Ureter (tissue), 1 donor: Measurements from ENCODE around the genes TMEM171 and BTF3.

DNA sequence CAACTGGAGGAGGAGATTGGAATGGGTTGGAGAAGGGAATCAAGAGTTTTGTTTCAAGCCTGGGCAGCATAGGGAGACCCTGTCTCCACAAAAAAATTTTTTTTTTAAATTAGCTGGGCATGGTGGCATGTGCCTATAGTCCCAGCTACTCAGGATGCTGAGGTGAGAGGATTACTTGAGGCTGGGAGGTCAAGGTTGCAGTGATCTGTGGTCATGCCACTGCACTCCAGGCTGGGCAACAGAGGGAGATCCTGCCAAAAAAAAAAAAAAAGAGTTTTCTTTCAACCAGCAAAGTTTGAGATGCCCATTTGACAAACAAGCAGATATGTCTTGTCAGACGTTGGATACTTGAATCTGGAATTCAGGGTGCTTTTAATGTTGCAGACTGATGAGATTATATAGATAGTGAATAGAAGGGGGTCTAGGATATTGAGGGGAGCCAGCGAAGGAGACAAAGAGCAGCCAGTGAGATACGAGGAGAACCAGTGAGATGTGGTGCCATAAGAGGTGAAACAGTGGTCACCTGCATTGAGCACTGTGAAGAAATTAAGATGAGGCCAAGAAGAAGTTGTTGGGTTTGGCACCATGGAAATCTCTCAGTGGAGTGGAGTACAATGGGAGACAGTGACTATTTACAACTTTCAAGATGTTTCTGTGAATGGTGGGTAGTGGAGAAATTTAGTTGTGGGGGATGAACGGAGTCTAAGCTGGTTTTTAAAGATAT lies 11.4 kb downstream of the TNPO1 start:
- PRO-cap: no peak

GRCh38 chr5:72849115-72849436 lies 32.6 kb downstream of the TNPO1 start:
- PRO-cap: no peak

GRCh38 chr5:72901479-72902193 lies 54.2 kb upstream of the FCHO2 start:
- PRO-cap: no peak

DNA sequence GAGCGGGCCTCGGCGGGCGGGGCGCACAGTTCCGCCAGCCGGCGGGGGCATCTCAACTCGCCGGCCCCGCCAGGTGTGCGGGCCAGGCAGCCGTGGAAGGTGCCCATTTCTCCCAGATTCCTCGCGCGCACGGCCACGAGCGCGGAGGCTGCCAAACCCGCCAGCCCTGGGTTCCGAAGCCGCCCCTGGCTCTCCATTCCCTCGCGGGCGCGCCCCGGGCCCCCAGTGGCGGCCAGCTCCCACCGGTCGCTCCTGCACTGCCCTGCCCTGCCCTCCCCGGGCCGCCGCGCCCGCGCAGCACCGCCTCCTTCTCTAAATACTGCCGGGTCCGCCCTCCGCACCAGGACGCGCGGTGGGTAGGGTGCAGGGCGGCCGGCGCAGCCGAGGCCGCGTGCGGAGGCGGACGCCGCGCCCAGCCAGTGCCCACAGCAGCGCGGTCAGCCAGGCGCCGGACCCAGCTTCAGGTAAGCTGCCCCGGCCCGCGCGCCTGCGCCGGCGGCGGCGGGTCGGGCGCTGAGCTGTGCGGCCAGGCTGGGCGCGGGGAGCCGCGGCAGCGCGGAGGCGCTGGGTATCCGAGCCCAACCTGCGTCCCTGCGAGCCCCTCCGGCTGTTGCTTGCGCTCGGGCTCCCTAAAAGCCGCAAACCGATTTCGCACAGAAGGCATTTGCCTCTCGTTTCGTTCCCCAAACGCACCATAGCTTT lies at the start of gene TMEM171:
Gene TMEM171, plus strand, starts transcription at position 343 of the 702 bp plus-strand sequence.
- PRO-cap: bidirectional peak, plus-strand start at position 343 of the sequence, minus-strand start at position 288 of the sequence

DNA sequence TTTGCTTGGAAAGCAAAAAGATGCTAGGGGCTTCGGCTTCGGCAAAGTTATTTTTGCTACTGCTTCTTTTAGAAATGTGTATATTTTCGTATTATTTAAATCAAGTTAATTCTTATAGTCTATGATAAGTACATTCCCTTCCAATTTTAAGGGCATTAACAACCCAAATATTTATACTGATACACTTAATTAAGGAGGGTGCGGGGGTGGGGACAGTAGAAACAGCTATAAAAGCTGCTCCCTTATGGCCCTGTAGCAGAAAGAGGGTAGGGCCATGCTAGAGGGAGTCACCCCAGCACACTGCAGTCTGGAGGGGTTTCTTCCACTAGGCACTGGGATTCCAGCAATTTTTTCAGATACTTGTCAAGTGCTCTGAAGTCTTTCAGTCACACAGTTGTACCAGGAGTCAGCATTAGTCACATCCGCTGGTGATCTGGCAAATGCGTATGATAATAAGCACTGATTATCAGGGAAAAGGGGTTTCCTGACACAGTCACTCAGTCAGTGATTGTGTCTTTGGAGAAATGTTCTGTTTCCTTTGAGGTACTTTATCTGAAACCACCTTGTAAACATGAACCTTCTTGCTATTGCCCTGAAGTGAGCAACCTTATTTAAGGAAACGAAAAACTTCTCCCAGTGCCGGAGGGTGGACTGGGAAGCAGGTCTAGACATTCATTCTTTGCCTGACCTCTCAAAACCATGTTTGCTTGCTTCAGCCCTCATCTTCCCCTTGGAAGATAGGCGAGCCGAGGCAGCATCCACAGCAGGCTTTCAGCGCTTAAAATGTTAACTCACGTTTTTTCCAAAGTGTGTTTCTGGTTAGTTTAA lies 78.0 kb downstream of the FOXD1 start:
- PRO-cap: no peak

DNA sequence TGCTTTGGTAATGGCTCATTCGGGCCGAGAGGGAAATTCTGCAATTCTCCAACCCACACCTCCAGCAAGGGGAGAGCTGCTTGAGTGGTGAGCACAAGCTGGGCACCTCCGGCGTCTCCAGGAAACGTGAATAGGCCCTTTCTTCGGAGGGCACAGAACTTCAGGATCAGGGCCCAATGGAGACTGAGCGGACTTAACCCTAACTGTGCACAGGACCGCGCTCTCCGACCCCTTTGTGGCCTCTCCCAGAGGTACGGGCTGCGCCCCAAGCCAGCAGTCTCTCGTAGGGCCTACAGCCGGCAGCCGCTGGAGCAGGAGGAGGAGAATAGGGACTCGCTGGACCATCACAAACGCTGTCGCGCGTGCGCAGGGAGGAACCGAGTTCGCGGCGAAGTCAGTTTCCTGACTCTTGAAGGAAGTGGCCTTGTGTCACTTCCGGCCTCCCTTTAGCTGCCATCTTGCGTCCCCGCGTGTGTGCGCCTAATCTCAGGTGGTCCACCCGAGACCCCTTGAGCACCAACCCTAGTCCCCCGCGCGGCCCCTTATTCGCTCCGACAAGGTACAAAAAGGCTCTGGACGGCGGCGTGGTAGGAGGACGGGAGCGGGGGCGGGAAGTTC lies at the start of gene BTF3:
Gene BTF3, plus strand, starts transcription at position 443 of the 618 bp plus-strand sequence.
- PRO-cap: bidirectional peak, plus-strand start at position 449 of the sequence, minus-strand start at position 348 of the sequence

- PRO-cap: no peak
Measured at GRCh38 chr5:73505209-73505570, 6.9 kb downstream of the BTF3 start.

DNA sequence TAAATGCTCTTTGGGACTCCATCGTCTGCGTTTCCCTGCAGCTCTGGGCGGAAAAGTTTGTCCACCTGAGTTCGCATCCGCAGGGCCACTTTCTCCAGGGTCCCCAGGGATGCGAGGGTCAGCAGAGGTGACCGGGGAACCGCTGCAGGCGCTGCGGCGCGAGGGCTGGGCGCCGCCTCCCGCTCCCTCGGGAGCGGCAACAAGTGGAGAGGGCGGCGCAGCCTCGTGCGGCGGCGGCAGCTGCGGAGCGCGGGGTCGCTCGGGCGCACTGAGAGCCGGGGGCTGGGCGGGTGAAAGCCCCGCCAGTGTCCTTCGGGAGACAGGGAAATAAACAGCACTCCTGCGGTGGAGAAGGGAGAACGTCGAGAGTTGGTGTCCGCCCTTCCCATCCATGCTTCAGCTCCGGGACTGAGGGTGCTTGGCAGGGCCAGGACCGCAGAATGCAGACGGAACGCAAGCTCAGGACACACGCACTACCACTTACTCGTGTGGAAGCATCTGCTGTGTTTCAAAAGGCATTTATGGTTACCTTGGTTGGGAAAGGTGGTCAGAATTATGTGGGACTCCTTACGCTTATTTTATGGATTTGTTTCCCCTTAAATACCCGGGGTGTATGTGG lies 437 bp downstream of the ARHGEF28 start:
- PRO-cap: no peak

DNA sequence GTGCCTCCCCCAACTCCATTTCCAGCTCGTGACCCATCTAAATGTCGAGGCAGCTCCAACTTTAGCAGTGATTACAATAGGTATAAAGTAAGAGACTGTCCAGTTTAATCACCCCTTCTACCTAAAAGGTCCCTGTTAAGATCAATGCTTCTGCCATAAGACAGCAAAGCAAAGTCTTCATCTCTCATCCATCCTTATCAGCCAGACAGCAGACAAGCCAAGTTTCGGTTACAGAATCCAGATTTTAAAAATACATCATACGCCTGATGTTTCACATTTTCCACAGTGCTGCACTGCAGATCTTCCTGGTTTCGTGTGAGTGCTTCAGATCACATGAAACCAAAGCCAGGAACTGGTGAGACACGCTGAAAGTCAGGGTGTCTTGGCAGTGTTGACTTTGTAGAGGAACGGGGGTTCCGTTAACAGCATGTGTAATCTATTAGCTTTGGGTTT lies 447.7 kb downstream of the ENC1 start:
- PRO-cap: no peak

DNA sequence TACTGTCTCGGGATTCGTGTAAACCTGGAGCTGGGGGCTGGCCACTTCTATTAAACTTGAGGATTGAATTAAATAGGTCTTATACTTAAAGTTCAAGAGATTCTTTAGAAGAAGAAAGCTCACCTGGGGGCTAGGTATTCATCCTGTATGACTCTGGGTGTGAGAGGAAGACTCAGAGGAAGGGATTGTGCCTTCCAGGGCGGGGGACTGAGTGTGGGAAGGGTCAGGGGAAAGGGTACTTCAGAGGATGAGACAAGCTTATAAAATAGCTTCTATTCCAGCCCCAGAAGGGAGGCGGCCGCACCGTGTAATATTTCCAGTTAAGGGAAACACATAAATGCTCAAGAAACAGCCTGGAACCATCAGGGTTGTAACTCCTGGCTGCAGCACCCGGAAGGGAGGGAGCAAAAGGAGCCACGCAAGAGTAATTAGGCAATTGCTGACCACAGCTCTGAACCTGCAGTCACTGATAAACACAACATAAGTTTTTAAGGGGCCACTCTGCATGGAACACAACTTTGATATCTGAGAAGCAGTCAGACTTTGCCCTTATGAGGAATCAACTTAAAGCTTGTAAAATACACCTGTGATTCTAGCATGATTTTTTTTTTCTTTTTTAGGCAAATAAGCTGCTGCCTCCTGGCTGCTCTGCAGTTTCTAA lies 382.9 kb downstream of the ENC1 start:
- PRO-cap: no peak

- PRO-cap: no peak
Measured at GRCh38 chr5:74639746-74640235, 737 bp downstream of the ENC1 start.

- PRO-cap: no peak
Measured at GRCh38 chr5:74766282-74766773, 589 bp downstream of the GFM2 start.

- PRO-cap: no peak
Measured at GRCh38 chr5:75162447-75162750, 74.3 kb downstream of the ANKRD31 start.

DNA sequence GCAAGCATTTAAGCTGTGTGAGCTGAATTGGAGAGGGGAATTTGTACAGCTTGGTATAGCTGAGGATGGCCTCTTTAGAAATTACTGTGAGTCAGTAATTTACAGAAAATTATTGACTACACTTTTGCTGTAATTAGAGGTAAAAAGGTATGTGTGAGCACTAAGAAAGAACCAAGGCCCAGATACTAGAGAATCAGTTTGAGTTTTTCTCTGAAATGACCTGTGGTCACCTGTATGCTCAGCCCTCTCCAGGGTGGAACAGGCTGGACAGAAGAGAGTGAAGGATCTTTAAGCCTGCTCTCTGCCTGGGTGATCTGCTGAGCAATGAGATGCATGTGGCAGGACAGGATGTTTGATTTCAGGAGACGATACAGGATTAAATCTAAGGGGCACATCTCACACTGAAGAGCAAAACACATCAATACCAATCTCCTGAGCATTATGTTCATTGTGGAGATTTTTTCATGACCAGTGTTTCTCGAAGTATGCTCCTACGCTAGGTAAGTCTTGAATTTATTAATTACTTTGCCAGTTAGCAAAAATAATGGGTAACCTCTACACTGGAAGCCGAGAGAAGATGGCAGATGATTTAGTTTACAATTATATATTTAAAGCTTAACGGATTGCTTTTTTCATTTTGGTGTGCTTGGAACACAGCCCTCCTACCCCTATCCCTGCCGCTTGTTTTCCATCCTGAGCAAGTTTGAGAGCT lies 25.5 kb downstream of the HMGCR start:
- PRO-cap: no peak

DNA sequence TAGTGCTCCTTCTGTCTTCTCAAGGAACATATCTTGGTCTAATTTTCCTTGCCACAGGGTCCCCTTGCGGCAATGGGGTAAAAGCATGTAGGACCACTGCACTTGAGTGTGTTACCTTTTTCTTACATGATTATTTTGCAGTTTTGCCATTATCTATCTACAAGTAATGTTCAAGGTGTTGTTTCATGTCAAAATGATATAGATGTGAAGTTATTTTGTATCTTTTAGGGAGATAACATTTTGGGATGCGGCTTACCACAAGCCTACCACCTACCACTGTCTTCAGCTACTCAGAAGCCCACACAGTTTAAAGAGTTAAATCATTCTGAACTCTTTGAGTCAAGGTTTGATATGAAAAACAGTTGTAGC lies 19.9 kb downstream of the CERT1 start:
- PRO-cap: no peak

DNA sequence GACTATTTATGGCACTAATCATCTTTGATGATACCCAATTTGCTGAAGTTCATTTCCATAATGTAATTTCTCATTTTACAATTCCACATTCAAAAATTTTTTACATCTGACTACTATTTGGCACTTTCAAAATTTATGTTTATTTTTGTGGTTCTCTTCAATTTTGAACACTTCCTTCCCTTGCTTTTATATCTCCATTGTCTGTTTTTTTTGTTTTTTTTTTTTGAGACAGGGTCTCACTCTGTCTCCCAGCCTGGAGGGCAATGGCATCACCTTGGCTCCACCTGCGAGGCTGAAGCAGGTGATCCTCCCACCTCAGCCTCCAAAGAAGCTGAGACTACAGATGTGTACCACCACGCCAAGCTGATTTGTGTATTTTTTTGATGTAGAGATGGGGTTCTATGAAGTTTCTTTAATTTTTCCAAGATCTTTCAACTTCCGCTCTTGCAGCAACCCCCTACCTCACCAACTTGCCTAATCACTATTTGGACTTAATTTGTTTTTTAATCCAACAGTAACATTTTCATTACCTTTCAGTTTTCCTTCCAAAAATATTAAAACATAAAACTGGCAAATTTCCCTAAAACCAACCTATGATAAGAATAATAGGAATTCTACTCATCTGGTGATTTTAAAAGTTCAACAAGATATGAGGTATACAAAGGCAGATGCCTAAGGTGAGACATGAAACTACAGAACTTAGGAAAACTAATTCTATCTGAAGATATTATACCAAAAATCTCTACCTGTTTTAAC lies 10.5 kb downstream of the CERT1 start:
- PRO-cap: no peak

DNA sequence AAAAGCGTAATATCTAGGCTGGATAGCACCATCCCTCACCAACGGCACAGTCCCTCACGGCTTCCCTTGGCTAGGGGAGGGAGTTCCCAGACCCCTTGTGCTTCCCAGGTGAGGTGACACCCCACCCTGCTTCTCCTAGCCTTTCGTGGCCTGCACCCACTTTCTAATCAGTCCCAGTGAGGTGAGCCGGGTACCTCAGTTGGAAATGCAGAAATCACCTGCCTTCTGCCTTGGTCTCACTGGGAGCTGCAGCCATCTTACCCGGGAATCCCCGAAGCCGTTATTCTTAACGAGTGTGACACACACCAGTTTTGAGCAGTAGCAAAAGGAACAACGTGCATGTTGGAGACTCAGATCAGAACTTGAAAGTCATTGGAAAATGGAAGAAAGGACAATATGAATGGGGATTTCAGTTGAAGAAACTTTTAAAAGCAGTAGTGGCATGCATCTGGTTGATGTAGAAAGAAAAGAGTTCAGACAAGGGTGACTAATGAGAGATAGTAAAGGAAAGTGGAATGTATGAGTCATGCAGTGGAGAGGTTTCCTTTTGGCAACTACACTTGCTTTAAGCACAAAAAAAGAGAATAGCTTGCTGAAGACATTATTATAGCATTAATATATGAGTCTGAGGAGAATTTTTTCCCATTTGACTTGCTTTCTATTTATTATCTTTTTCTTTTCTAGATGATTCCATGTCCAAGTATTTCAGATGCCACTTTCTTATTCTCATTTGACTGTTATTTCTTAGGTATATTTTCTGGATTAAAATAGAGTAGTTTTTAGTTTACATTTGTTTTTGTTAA lies 44.5 kb upstream of the ANKDD1B start:
- PRO-cap: no peak

- PRO-cap: no peak
Measured at GRCh38 chr5:75583071-75583666, 28.1 kb upstream of the ANKDD1B start.

GRCh38 chr5:75648680-75649223 lies 37.5 kb downstream of the ANKDD1B start:
- PRO-cap: no peak

GRCh38 chr5:75656347-75657132 lies 45.3 kb downstream of the ANKDD1B start:
- PRO-cap: no peak